Bronchus (tissue), 1 donor: ENCODE measurements around the gene ZNF462.

DNA sequence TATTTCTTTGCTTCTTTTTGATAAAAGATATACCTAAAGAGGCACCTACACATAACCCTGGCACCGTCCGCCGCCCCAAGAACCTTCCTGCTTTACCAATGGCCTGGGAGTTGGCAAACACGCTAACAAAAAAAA is 1.8 kb downstream of the ABCA1 start:
- PRO-cap: no peak

DNA sequence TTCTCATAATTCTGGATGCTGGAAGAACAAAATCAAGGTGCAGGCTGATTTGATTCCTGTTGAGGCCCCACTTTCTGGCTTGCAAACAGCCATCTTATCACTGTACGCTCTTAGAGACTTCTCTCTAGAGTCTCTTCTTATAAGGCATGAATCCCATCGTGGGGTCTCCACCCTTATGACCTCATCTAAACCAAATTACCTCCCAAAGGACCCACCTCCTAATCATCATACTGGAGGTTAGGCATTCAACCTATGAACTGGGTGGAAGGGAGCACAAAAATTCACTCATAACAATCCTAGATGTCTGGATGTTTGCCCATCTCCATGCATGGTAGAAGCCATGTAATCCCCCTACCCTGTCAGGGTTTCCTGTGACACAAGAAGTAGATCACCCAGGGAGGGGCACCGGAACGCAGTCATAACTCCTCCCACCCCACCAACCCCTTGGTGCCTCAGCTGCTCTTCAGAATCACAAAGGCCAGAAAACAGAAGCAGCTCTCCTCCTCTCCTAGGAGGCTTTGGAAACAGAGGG is 65.1 kb upstream of the ABCA1 start:
- PRO-cap: bidirectional peak, plus-strand start at position 474 of the sequence, minus-strand start at position 473 of the sequence

- PRO-cap: unidirectional peak, plus-strand start at chr9:105066075
These were observed 138.2 kb upstream of the ABCA1 start for GRCh38 chr9:105065977-105066681.

GRCh38 chr9:105329750-105330025 is 85.2 kb downstream of the SLC44A1 start:
- PRO-cap: no peak

DNA sequence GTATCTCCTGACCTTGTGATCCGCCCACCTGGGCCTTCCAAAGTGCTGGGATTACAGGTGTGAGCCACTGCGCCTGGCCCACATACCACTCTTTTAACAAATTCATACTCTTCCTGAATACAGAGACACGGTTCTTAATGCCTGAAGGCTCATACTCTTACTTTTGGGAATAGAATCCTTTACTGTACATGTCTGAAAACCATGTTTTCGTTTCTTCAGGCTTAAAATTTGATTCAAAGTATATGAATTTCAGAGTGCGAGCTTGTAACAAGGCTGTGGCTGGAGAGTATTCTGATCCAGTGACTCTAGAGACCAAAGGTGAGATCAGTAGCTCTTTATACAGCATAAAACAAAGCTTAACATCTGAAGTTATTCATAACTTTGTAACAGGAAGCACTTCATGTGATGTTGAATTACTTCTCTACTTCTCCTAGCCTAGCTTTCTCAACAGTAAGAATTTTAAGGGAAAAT is 49.5 kb upstream of the FKTN start:
- PRO-cap: no peak

DNA sequence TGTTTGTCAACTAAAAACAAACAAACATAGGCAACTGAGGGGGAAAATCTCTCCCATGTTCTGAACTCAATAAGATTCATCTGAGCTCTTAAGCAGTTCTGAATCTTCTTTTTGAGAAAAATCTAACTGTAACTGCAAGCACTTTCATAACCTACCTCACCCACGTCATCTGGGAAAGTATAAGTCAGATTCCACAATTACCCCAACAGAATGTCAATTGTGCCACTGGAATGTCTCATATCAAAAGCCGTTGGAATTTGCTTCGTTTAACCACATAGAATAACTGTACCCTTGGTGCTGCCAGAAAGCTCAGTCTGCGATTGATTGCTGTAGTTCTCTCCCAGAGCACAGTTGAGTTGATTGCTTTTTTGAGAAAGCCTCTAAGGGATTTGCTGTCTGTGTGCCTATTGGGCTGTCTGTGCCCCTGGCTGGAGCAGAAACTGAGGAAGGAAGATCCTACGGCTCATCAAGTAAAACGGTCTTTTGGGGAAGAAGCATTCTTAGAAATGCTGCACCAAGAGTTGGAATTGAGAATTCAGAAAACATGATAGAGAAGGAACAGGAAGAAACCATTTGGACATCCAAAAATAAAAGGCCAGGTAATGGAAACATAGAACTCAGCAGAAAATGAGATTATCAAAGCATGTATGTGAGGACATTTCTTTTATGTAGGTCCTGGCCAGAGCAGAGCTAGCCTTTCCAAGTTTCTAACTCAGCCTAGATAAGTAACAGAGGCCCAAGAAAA is 583.7 kb downstream of the TMEM38B start:
- PRO-cap: no peak

- PRO-cap: no peak
These were observed 287.1 kb upstream of the ZNF462 start for GRCh38 chr9:106575865-106576205.

DNA sequence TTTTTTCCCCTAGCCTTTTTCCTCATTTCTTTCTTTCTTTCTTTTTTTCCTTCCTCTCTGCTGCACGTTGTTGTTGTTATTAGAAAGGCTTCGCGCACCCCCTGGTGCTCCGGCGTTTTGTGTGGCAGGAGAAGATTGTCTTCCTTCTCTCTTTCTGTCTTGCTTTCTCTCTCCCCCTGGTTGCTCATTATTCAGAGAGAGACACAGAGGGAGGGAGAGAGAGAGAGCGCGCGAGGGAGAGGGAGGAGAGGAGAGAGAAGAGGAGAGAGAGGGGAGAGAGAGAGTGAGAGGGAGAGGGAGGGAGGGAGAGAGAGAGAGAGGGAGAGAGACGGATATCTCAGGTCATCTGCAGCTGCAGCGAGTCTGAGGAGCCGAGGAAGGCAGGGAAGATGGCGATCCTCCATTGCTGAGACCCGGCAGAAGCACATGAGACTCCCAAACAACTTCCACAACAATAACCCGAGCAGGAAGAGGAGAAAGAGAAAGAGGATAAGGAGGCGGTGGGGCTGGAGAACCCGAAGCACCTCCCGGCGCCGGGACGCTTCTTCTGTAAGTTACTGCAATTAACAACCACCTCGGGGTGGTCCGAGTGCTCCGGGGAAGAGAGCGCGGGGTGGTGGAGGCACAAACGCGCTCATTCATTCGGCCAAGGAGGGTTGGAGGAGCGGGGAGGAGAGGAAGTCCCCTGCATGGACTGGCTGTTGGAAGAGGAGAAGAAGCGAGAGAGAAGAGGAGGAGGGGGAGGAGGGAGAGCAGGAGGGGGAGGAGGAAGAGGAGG is at the start of gene ZNF462:
Gene ZNF462 (plus strand): TSS at position 360 of the 778 bp plus-strand sequence.
- PRO-cap: unidirectional peak, plus-strand start at position 360 of the sequence; bidirectional peak, plus-strand start outside the sequence, minus-strand start at position 696 of the sequence

- PRO-cap: no peak
These were observed 6.0 kb downstream of the ZNF462 start for GRCh38 chr9:106868928-106869370.

GRCh38 chr9:106876400-106876863 is 13.5 kb downstream of the ZNF462 start:
- PRO-cap: no peak

GRCh38 chr9:107285803-107286530 is 2.9 kb downstream of the RAD23B start:
- PRO-cap: no peak

GRCh38 chr9:107480526-107480793 is 9.1 kb downstream of the KLF4 start:
- PRO-cap: no peak

DNA sequence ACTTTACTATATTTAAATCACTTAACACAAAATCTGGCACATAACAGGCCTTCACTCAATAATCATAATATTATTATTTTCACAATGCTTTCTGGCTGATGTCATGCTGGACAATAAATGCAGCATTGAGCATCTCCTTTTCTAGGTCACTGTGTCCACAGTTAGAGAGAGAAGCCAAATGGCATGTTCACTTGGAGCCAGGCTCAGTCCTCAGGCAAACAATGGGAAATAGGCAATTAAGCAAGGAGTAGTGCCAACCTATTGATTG is 50.6 kb upstream of the KLF4 start:
- PRO-cap: no peak

DNA sequence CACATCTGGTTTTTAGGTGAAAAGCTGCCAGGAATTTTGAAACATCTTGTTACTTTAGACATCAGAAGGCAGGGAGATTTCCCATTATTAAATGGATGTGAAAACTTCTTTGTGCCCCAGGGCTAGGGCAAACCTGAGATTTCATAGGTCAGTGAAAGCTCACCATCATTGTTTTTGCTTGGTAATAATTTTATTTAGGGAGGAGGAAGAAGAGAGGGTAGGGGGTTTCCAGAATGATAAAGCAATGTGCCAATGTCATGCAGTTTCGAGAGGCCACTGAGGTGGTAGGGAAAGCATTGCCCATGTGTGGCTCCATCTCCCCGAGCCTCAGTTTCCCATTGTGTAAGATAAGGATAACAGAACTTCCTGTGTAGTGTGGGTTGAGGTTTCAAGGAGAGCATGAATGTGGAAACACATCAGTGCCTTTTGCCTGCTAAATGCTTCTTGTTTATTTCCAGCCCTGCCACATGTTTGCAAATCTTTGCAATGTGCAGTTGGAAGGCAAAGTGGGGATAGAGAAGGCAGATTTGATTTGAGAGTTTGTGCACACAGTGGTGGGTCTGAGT is 147.3 kb upstream of the KLF4 start:
- PRO-cap: no peak

DNA sequence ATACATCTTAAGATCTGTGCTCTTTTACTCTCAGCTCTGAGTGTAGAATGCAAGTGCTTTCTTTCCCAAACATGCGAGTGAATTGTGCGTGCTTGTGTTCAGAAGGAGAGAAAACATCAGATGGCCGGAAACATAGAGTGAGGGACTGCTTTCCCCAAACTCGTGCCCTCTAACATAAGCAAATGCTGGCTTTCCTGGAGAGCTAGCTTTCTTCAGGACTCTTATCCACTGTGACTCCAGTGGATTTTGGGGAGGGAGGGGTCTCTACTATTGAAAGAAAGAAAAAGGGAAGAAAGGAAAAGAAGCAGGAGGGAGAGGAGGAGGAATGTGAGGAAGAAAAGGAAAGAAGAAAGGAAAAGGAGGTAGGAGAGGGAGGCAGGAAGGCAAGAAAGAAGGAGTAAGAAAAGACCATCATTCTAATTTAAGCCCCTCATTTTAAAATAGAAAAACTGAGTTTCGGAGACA is 330.8 kb upstream of the KLF4 start:
- PRO-cap: no peak

DNA sequence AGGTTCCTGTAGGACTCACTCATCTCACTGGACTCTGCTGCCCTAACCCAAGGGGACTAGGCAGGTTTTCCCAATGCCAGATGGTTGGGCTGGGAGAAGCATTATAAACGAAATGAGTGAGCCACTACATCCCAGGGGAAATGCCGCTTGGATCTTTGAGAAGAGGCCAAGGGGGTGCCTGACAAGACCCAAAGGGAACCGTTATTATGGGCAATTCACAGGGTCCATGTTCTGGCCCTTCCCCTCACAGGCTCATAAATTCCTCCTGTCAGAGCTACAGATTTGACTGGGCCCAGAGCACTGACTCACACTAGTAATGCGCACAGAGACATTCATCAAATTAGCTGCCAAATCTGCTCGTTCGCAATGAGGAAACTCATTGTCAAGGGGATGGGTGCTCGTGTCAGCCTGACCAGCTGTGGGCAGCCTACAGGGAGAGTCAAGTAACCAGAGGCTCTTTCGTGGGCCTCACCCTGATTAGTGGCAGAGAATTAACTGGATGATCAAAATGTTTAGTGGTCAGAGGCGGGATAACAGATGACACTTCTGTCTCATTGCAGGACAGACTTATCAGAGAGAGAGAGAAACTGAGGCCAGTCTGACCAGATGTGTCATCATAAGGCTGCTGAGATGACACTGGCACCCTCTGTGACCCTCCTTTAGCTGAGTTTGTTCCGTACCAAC is 377.3 kb downstream of the ACTL7B start:
- PRO-cap: no peak

DNA sequence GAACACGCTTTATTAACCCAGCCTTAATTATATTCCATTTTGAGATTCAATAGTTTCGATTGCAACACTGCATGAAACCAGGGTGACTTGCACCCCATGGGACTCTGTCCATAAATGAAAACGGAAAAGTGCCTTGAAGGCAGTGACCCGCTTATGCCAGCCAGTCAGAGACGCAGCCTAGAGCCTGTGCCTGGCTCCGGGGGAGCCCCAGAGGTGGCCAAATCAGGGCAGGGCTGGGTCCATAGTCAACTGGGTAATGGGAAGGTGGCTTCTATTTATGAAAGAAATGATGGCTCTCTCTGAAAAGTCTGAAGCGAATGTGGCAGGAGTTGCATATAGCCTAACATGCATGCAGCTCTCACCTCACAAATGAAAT is 304.2 kb downstream of the ACTL7B start:
- PRO-cap: no peak

GRCh38 chr9:108755496-108755986 is 100.2 kb downstream of the ACTL7B start:
- PRO-cap: no peak

- PRO-cap: no peak
These were observed 76.3 kb downstream of the ACTL7B start for GRCh38 chr9:108779382-108779897.

- PRO-cap: no peak
These were observed 29.0 kb downstream of the ACTL7A start for GRCh38 chr9:108891023-108891494.